Bronchus fibroblast of lung (primary cell): ENCODE measurements around the gene PPP2R2C.

DNA sequence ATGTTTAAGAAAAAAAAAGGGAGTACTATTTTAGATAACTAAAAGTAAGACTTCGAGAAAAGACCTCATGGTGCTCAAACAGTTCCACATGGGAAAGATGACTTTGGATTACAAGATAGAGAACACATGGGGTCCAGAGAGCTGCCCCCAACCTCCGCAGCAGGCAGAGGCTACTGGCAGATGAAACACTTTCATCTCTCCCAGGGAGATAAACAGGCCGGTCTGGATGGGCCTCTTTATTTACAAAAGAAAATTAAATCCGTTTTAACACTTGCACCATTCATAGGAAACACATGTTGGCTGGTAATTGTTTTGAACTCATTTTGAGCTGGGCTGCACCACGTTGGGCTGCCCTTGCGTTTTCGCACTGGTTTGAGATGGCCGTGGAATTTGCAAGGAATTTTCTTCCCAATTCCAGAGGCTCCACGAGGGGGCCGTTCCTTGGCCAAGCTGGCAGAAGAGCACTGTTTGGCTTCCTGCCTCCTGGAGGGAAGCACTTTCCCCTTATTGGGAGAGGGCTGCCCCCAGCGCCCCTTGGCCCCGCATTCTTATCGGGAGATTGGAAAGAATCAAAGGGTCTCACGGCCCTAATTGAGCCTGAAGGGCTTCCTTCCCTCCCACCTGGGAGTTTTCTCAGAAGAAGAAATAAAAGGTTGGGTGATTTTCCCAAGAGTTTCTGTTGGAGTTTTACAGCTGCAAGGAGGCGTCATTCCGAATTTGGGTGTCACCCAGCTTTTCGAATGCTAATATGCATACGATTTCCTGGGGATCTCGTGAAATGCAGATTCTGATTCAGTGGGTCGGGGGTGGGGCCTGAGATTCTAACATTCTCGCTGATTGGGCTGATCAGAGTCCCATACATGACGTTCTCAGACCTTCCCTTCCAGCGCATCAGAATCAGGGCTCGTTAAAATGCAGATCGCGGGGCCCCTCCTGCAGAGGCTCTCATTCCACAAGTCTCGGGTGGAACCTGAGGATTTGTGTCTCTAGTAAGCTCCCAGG, 125.5 kb upstream of the STX18 start:
- RAMPAGE, long total RNA: no peak

DNA sequence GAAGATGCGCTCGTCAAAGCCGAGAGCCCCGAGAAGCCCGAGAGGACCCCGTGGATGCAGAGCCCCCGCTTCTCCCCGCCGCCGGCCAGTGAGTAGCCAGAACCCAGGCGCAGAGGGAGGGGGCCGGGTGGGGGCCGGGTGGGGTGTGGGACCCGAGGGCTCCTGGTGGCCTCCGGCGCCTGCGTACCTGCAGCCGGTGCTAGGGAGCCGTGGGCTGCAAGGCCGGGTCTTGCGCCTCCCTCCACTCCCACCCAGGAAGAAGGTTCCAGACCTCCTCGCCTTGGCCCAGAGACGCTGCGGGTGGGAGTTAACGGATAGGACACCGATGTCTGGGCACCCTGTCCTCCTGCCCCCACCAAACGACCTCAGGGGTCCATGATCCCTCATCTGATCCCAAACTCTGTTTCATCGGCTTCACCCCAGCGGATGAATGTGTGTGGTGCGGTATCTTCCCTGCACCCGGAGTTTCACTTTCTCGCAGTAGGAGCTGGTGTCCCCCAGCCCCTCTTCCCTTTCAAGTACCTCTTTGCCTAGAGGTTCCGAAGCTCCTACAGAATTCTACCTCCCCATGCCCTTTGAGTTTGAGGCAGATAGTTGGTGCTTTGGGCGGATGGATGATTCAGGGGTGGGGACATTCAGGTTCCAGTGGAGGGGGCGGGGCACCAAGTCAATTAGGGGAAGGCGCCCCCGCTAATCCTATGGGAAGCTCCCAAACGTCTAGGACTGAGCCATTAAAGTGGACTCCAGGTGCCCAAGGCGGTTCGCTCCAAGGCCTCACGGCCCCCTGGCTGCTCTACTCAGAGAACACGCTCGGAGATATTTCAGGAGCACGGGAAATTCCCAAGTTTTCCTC, 1.0 kb downstream of the MSX1 start:
- RAMPAGE, long total RNA: no peak

- RAMPAGE, long total RNA: no peak
Measured at GRCh38 chr4:4959620-4960130, 59.6 kb downstream of the CYTL1 start.

DNA sequence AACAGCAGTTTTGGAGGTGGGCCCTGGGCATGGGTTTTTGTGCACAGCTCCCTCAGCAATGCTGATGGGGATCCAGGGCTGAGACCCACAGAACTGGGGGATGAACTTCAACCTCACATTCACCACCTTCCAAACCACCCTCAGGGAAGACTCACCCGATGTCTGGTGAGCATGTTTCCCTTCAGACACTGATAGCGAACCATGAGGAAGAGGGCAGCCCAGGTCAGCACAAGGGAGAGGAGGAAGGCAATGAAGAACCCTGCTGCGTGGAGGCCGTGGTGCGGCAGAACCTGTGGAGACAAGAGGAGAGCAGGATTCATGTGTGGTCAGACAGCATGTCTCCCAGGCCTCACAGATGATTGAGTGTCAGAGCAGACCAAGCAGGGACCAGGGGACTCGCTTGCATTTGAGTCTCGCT, 43.0 kb downstream of the EVC2 start:
- RAMPAGE, long total RNA: no peak

DNA sequence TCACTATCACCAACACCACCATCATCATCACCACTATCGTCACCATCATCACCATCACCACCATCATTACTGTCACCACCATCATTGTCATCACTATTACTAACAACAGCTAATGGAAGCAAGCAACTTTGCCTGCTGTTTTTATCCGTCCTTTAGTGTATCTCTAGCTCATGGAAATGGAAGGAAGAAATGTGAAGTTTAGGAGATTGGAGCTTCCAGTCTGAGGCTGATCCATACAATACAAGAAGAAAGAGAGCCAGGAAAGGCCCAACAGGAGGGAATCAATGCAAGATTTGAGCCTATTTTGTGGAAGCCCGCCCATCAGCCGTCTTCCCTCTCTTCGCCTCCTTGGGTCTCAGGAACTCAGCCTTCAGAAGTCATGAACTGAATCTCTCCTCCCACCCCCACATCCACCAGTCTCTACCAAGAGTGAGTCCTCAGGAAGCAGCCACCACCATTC, 72.6 kb downstream of the CRMP1 start:
- RAMPAGE, long total RNA: no peak

DNA sequence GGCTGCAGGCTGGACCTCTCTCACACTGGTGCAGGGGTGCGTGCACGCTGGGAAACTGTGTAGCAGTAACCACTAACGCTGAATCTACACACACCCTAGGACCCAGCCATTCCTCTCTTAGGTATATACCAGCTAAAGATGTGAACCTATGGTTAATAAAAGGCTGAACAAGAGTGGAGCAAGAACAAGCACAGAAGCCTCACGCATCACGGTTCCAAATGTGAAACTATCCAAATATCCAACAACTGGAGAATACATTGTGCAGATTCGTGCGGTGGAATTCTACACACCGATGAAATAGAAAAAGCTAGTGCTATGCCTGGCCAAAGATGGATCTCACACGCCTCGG, 48.2 kb downstream of the CRMP1 start:
- RAMPAGE, long total RNA: no peak

DNA sequence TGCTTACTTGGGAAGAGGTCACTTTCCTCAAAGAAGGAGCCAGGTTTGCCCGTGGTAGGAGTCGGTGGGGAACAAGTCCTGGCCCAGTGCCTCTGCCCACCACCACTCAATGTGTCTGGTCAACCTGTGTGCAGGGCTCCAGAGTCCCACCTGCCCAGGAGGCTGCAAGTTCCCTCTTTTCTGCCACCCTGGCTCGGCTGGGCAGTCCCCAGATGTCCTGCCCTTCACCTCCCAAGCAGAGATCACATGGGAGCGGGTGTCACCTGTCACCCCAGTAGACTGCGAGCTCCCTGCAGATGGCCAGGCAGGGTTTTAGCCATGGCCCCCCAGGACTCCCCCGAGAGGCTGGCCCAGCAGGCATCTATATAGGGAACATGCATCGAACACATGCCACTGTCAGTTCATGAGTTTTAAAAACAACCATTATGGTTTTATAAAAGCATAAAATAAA, 106.6 kb downstream of the JAKMIP1 start:
- RAMPAGE, long total RNA: no peak

DNA sequence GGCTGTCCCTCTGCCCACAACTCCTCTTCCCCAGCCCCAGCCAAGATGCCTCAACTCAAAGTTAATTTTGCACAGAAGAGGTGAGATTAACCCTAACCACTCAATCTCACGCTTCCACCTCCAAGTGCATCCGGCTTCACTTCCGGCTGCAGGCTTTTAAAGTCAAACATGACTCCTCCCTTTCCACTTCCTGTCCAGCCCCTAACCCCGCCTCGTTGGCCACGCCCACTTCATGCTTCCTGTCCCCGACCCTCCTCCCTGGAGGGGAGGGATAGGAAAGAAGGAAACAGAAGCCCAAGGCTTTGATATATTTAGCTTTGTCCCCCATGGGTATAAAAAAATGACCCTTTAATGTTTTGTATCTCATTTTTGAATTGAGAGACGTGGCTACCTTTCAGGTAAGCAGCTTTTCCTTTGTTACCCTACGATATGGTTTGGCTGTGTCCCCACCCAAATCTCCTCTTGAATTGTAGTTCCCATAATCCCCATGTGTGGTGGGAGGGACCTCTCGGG, 22.4 kb downstream of the JAKMIP1 start:
- RAMPAGE, long total RNA: no peak

- RAMPAGE, long total RNA: no peak
Measured at GRCh38 chr4:6183750-6184211, 16.6 kb downstream of the JAKMIP1 start.

GRCh38 chr4:6198812-6199434, 1.4 kb downstream of the JAKMIP1 start:
- RAMPAGE, long total RNA: no peak

DNA sequence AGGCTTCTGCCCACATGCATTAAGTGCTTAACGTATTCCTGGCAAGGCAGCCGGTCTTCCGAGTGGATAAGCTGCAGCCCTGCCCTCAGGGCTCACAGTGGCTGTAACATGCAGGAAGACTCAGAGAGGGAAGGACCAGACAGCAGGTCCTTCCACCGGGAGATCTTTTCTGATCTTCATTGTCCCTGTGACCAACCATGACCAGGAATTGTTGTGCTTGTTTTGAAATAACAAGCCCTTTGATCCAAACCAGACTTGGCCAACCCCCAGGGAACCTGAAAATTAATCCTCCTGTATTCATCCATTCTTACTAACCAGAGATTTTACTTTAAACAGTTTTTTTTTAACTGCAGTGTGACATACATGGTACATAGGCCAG, 3.9 kb downstream of the WFS1 start:
- RAMPAGE, long total RNA: no peak

GRCh38 chr4:6391101-6391482, 81.3 kb downstream of the PPP2R2C start:
- RAMPAGE, long total RNA: no peak

- RAMPAGE, long total RNA: no peak
Measured at GRCh38 chr4:6472396-6473004, at the start of gene PPP2R2C. TSS of gene PPP2R2C (minus strand) at chr4:6472614.

DNA sequence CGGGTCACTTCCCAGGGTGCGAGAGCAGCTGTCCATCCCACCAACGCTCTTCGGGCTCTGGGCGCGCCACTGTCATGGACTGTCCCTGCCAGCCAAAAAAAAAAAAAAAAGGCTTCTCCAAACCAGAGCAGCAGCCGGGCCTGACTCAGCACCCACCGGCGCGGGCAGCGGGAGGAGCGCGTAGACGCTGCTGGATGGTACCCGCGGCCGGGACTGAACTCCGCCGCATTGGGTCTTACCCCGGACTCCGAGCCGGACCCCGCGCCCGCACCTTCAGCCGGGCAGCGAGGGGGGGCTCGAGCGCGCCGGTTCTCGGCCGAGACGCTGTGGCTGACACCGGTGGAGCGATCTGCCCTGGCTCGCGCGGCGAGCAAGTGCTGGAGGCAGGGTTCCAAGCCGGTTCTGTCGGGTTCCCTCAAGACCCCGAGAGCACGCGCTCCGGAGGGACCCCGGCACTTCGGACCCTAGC, 12.1 kb upstream of the MAN2B2 start:
- RAMPAGE, long total RNA: no peak

- RAMPAGE, long total RNA: no peak
Measured at GRCh38 chr4:6657815-6658293, 16.0 kb upstream of the ENSG00000170846 start.

DNA sequence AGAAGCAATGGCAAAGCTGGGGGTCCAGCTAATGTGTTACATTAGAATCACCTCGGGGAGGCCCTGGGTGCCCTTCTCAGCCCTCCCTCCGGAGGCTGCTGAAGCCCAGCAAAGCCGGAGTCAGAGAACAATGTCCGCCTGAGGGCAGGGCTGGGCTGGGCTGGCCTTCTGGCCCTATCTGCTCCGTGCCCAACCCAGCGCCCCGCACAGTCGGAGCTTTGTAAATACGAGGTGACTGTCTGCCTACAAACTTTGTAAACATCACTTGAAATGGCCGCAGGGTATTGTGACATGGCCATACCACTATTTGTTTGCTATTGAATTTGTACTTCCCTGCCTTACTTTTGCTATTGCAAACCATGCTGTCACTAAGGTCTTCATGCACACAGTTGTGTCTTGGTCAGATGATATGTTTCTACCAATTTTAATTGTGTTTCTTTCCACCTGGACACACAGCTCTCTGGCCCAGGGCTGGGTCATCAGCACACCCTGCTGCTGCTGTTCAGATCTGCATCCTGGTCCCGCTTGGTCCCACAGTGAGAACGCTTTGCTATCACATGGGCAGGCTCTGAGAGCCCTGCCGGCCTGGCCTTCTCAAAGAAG, 2.1 kb downstream of the S100P start:
- RAMPAGE, long total RNA: no peak

DNA sequence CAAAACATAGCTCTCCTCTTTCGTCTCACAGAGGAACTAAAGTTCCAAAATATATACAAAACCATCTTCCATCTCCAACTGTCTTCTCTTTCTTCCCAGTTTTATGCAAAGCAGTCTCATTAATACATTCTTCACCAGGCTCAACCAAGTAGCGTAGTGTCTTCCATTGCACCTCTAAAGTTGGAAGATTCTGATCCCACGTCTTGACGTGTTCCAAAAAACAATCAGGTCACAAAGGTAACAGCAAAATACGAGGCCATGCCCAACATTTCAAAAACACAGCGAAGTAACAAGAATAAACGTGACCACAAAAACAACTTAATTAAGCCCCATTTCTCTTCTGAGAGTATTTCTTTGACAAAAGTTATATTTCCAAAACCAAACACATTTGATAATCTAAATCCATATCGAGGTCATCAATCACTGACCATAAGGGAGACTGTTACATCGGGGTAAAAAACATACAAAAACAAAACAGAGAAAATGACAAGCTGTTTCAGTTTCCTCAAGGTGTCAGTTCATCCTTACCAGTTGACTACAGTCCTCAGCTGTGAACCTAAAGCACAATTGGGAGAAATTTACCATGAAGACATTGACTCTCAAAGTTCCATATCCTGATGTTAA, 1.5 kb downstream of the MRFAP1L1 start:
- RAMPAGE, long total RNA: no peak

DNA sequence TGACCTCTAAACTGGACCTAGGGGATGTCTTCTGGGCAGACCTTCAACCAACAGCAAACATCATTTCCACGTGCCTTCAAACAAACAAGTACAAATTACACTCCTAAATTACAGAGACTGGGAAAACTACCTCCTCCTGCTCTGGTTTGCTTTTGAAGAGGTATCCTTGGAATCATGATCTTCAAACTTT, 27.3 kb upstream of the KIAA0232 start:
- RAMPAGE, long total RNA: no peak

- RAMPAGE, long total RNA: no peak
Measured at GRCh38 chr4:6771037-6771700, 11.4 kb upstream of the KIAA0232 start.

- RAMPAGE, long total RNA: no peak
Measured at GRCh38 chr4:6772200-6772920, 10.2 kb upstream of the KIAA0232 start.